Prostate gland (tissue), 2 donors: ENCODE measurements around the gene FBXW10.

DNA sequence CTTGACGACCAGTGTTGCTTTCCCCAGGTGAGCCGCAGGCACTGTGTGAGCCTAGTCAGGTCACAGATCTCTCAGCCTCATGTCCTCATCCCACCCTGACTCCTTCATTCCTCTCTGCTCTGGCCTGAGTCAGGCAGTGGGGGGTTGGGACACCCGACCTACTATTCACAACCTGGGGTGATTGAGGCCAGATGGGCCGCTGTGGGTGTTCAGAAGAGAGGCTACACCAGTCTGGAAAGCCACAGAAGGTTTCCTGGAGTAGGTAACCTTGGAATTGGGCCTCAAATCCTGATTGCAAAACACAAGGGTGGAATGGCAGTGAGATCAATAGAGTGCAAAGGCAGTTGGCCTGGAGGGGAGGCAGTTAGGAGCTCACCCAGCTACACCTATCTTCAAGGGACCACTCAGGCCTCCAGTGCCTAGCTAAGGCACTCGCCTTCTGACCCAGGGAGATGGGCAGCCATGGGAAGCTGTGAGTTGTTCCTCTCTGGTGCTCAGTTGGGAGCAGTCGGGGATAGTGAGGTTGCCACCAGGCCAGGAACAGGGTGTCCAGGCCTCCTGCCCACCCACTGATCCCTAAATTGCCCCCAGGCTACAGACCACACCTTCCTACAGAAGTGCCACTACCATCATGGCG lies 29.8 kb downstream of the MYO15A start:
- PRO-cap = no peak
- RAMPAGE, long total RNA, 2 experiments = no peak in any of the 2 experiments

DNA sequence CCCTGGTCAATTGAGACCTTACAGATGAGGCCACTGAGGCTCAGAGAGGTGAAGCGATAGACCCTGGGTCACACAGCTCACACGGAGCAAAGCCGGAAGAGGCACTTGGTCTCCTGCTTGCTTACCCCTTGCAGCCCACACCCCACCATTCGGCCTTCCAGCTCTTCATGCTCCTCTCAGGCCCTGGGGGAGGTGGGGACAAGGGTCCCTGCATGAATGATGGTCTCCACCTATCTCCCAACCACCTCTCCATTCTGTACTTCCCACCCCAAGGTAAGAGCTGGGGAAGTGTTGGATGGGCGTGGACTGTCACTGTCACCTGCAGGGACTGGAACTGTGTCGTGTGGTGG lies 5.2 kb upstream of the ALKBH5 start:
- PRO-cap = no peak
- RAMPAGE, long total RNA, 2 experiments = no peak in any of the 2 experiments

DNA sequence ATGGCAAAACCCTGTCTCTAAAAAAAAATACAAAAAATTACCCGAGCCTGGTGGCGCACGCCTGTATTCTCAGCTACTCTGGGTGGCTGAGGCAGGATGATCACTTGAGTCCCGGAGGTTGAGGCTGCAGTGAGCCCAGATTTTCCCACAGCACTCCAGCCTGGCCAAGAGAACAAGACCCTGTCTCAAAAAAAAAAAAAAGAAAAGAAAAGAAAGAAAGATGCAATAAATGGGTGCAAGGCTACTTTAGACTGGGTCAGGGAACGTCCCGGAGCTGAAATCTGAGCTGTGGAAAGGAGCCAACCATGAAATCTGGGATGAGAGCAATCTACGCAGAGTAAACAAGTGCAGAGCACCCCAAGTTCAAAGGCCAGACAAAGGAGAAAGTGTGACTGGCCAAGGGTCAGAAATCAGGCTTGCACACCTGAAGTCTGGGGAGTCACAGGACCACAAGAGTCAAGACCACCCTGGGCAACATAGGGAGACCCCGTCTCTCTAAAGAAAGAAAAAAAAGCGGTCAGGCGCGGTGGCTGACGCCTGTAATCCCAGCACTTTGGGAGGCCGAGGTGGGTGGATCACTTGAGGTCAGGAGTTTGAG lies 2.9 kb downstream of the SHMT1 start:
- PRO-cap = no peak
- RAMPAGE, long total RNA, 2 experiments = no peak in any of the 2 experiments

DNA sequence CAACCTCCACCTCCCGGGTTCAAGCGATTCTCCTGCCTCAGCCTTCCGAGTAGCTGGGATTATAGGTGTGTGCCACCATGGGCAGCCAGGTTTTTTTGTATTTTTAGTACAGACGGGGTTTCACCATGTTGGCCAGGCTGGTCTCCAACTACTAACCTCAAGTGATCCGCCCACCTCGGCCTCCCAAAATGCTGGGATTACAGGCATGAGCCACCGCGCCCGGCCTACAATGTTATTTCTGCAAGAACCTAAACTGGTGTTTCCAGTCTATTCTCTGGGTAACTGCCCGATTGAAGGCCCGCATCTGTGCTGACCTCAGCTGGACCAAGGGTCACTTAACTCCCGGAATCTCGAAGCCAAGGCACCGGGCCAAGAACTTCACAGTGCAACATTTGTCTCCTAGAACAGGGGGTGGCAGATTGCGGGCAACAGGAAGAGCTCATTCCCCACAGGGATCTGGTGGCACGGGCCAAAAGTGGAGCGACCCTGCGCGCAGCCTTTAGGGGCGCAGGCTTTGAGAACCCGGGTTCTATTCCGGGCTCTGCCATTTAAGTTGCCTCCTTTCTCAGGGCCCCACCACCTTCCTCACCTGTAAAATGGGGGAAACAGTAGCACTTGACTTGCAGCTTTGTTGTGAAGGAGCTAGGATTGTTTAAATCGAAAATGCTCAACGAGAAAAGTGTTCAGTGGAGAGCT lies 803 bp downstream of the SHMT1 start:
- PRO-cap = no peak
- RAMPAGE, long total RNA, 2 experiments = no peak in any of the 2 experiments

DNA sequence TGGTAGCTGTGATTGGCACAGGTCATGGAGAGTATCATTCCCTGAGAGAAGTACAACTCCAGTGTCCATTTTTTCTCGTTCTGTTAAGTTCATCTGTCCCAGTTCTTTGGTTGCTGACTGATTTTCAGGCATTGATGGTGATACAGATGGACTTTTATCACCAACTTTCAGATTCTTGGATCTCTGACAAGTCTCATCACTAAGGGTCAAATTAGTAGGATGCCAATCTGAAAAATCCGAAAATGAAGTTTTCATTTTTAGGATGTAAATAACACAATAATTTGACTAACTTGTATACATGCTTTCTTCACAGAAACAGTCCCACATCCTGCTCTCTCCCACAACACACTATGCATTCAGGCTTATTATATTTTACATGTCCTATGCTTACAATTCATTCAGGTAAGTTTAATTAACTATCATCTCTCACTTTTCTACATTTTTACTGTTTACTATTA lies 34.1 kb downstream of the TBC1D28 start:
- PRO-cap = no peak
- RAMPAGE, long total RNA, 2 experiments = no peak in any of the 2 experiments

- PRO-cap = unidirectional peak, plus-strand start at chr17:18679566
- RAMPAGE, long total RNA, 2 experiments = no peak in any of the 2 experiments
These were observed 2.8 kb downstream of the FOXO3B start for GRCh38 chr17:18679411-18679650.

DNA sequence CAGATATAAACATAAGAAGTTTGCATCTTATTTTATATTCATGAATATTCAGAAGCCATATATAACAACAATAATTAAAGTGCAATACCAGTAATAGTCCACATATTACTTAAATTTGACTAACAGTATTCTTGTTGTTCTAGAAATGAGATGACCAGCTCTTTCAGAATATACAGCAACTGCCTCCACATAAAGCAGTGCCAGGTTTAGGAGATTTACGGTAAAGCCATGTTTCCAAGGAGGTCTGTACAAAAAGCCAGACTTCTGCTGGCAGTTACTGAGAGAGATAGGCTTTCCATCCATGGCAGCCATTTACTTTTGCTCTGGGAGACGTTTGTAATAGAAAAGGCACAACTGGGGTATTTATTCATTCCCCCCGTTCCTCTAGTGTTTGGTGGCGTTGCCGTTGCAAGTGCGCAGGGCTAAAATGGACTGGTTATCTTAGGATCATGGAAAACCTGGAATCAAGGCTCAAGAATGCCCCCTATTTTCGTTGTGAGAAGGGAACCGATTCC lies at the start of gene FBXW10:
Gene FBXW10, plus strand, starts transcription at position 259 of the 515 bp plus-strand sequence.
- PRO-cap = no peak
- RAMPAGE, long total RNA, 2 experiments = no peak in any of the 2 experiments

GRCh38 chr17:18855684-18856498 lies 2.0 kb upstream of the PRPSAP2 start:
- PRO-cap = bidirectional peak, plus-strand start at chr17:18856341, minus-strand start at chr17:18856197
- RAMPAGE, long total RNA, 2 experiments = start-site peak on the plus strand in 1 of 2 experiments, at chr17:18856327-18856362 at its widest, 56 reads per replicate; start-site peak on the minus strand in 2 of 2 experiments, at chr17:18856157-18856224 at its widest, 9 to 10 reads per replicate

- PRO-cap = no peak
- RAMPAGE, long total RNA, 2 experiments = no peak in any of the 2 experiments
These were observed 15.3 kb downstream of the SLC5A10 start for GRCh38 chr17:18967137-18967704.

- PRO-cap = no peak
- RAMPAGE, long total RNA, 2 experiments = no peak in any of the 2 experiments
These were observed 2.5 kb downstream of the FAM83G start for GRCh38 chr17:19001763-19002690.

- PRO-cap = no peak
- RAMPAGE, long total RNA, 2 experiments = no peak in any of the 2 experiments
These were observed 13.7 kb downstream of the EPN2 start for GRCh38 chr17:19250784-19251390.

GRCh38 chr17:19336568-19337708 lies 25.6 kb downstream of the B9D1 start:
- PRO-cap = no peak
- RAMPAGE, long total RNA, 2 experiments = no peak in any of the 2 experiments

DNA sequence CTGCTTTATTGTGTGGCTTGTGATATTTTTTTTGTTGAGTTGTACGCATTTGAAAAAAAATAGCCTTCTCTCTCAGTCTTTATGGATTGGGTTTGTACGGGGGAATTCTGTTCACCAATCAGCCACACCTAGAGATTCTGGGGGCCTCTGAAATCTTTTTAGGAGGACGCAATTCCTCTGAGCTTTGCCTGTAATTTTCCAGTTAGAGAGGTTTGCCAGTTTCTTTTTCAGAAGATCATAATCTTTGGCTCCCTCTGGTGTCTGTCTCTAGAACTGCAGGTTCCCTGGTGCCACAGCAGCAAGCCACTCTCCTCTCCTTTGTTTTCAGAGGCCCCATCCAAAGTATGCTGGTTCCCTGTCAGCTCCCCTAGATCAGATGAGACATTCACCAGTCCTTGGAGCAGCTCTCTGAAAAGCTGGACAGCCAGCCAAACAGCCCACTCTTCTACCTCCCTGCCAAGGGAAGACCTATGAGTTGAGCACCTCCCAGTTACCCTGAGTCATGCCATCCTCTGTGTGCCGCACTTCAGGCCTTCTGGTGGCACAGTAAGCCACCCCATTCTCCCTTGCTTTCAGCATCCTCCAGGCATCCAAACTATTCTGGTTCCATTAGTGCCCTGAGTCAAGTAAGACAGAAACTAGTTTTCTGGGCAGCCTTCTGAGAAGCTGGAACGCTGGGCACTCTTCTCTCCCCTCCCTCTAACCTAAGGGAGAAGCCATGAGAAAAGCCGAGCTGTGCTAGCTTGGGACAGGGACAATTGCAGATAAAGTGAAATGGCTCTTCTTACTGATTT lies 36.2 kb downstream of the RNF112 start:
- PRO-cap = no peak
- RAMPAGE, long total RNA, 2 experiments = no peak in any of the 2 experiments

GRCh38 chr17:19795946-19796353 lies 47.9 kb upstream of the ALDH3A1 start:
- PRO-cap = no peak
- RAMPAGE, long total RNA, 2 experiments = no peak in any of the 2 experiments

DNA sequence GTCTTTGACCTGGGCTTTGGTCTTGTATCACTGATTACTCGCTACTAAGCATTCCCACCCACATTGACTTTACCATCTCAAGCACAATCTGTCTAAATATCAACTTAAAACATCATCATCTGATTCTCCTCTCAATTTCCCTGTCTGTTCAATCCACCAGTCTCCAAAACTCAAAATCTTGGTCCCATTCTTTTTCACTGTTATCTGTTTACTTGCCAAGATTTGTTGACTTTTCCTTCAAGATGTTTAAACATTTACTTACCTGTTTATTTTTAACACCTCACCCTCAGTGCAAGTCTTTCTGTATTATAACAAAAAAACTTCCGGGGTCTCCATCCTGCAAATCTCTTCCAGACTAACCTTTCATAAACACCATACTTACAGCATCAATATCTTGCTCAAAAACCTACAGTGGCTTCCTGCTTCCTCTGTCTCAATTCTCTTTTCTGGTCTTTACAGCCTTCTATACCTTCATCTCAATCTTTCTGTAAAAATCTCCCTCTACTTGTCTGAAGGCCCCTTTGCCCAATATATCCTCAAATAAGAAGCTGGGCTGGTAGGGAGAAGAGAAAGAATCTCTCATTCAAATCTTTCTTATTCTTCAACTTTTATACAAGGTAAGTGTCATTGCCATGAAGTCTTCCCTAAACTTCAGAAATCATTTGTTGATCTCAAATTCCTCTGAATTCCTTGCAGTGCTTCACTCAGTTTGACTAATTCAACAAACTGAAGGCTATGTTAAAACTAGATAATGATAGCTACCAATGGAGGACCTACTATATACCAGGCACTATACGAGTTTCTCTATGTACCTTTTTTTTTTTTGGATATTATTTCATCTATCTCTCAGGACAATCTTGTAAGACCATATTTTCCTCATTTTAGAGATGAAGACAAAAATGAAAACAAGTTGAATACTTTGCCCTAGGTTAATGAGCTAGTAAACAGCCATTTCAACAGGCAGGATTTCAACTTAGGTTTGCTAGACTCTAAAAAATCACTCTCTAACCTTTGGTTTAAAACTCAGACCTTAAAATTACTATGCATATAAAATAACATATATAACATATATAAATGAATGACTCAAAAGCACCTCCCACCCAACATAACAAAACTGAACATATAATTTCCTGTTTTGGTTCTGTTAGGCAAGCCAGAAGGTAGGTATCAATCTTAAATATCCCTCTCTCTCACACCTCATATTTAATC lies 12.2 kb downstream of the AKAP10 start:
- PRO-cap = no peak
- RAMPAGE, long total RNA, 2 experiments = no peak in any of the 2 experiments

GRCh38 chr17:20189037-20189865 lies 180.1 kb downstream of the SPECC1 start:
- PRO-cap = no peak
- RAMPAGE, long total RNA, 2 experiments = no peak in any of the 2 experiments

- PRO-cap = no peak
- RAMPAGE, long total RNA, 2 experiments = start-site peak on the plus strand in 1 of 2 experiments, at chr17:20321150-20321182 at its widest, 124 reads per replicate
These were observed 146.5 kb downstream of the LGALS9B start for GRCh38 chr17:20320452-20321653.

- PRO-cap = unidirectional peak, minus-strand start at chr17:20707183
- RAMPAGE, long total RNA, 2 experiments = no peak in any of the 2 experiments
These were observed 127.4 kb downstream of the CDRT15L2 start for GRCh38 chr17:20706828-20707368.

- PRO-cap = no peak
- RAMPAGE, long total RNA, 2 experiments = no peak in any of the 2 experiments
These were observed 174.4 kb downstream of the USP22 start for GRCh38 chr17:20868427-20868817.

DNA sequence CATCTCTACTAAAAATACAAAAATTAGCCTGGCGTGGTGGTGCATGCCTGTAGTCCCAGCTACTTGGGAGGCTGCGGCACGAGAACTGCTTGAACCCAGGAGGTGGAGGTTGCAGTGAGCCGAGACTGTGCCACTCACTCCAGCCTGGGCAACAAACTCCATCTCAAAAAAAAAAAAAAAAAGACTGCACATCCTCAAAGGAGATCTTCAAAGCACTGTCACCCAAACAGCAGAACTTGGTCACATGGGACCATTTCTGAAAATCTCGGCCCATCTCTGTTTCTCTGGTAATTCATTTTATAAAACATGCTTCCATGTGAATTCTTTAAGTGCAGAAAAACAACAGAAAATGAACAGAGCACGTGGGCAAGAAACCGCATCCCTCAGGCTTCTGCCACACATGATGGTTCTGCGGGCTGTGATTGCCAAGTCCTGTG lies 41.9 kb downstream of the USP22 start:
- PRO-cap = no peak
- RAMPAGE, long total RNA, 2 experiments = no peak in any of the 2 experiments